Neural progenitor cell (in vitro differentiated cells): Measurements from ENCODE around the genes NGFR, SLC35B1 and XYLT2.

DNA sequence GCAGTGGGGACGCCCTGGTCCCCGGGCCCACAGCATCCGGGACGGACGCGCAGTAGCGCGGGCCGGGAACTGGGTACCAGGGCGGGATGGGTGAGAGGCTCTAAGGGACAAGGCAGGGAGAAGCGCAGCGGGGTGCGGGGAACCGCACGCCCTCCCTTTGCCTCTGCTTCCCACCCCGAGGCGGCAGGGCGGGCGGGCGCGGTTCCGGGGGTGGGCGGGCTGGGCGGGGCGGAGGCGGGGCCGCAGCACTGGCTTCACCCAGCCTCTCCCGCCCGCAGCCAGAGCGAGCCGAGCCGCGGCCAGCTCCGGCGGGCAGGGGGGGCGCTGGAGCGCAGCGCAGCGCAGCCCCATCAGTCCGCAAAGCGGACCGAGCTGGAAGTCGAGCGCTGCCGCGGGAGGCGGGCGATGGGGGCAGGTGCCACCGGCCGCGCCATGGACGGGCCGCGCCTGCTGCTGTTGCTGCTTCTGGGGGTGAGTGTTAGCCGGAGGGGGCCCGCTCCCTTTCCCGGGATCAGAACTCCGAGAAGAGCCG lies at the start of gene NGFR:
Gene NGFR (plus strand): TSS at position 281 of the 532 bp plus-strand sequence.
- RAMPAGE, long total RNA: no peak

DNA sequence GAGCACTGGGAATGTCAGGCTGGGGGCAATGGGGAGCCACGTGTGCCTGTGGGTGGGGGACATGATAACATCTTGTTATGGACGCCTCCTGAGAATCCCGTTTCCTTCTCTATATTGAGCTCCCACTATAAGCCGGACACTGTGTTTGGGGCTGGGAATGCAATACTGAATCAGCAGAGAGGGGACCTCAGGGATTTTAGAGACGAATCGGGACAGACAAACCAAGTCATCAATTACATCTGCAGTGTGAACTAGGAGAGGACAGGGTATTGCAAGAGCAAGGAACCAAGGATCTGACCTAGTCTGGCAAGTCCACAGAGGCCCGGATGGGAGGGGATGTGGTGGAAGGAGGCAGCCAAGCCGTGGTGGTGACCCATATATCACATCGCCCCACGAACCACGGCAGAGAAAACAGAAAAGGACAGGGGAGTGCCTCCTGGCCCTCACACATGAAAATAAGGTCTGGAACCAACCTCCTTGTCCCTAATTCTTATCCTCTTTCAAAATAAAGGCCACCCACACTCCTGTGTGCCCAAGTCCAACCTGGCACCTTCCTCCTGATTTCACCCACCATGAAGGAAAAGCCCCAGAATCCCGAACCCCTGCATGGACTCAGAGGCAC lies 28.1 kb upstream of the NXPH3 start:
- RAMPAGE, long total RNA: no peak

- RAMPAGE, long total RNA: no peak
Observed at GRCh38 chr17:49699128-49699630, 8.6 kb downstream of the SLC35B1 start.

DNA sequence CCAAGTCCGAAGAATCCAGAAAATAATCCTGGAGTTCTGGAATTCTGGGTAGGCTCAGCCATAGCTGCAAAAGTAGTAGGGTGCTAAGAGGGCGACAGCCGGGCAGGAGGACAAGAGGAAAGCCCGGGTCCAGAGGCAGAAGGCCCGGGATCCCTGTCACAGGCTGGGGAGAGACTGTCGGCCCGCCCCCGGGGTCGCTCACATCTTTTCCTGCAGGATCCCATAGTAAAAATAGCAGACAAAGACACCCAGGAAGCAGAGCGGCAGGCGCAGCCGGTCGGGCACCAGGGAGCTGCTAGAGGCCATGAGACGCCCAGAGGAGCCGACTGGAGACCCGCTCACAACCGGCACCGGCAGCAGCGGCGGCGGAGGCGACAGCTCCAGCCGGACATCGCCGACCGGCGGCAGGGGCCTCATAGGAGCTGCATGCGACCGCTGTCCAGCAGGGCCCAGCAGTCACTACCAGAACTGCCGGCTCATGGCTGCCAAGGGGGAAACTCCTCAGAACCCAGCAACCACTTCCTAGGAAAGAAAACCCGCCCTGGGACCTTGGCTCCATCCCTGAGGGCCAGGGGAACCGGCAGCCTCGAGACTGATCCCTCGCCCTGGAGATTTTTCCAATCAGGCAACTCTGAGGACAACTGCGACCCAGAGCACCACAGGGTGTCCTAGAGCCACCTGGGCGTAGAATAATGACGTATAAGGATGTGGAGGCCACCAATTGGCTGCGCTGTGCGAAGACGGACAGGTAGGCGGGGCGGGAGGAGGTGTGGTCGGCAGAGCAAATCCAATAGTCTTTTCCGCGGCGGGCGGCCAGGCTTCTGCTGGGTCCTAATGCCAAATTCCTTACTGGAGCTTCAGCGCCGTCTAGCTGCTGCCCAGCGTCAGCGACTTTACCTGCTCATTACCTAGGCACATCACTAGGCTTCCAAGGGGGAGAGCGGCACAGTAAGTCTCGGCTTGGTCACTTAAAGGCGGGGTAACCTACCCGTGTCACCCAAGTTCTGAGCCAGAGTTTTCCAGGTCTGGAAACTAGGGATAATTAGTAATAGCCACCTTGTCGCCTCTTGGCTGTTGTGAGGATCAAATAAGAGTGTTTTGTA lies at the start of gene SLC35B1:
Gene SLC35B1 (minus strand): TSS at position 437 of the 1,103 bp plus-strand sequence.
- RAMPAGE, long total RNA: no peak

DNA sequence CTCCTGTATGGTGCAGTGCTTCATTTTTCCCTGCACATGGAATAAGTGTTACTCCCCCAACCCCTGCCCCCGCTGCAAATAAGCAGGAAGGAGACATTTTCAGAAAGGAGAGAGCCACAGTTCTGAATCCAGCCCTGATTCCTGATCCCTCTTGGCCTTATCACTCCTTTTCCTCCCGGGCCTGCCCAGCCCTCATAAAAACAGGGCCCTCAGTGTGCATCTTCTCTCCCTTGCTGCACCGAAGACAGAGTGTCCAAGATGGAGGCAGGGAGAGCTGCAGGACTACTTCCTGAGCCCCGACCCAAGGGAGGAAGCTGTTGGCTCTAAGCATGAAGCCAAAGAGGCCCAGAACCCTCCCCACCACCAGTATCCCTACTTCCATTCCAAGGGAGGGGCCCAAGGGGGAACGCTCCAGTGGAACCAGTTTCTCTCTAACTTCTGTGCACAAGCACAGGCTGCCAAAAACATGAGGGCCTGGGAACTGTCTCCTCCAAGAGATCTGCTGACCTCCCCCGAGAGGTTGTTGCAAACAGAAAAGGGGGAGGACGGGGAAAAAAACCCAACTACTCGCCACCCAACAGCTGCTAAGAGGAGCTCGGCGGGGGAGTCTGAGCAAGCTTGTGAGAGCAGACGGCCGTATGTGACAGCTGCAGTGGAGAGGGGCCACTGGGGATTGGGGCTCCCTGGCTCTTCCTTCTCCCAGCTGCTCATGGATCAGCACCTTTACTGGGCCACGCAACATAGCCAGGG lies 15.5 kb upstream of the SLC35B1 start:
- RAMPAGE, long total RNA: no peak

GRCh38 chr17:49787337-49787795 lies 1.1 kb upstream of the KAT7 start:
- RAMPAGE, long total RNA: no peak

- RAMPAGE, long total RNA: no peak
Observed at GRCh38 chr17:49835354-49835686, 12.5 kb downstream of the TAC4 start.

DNA sequence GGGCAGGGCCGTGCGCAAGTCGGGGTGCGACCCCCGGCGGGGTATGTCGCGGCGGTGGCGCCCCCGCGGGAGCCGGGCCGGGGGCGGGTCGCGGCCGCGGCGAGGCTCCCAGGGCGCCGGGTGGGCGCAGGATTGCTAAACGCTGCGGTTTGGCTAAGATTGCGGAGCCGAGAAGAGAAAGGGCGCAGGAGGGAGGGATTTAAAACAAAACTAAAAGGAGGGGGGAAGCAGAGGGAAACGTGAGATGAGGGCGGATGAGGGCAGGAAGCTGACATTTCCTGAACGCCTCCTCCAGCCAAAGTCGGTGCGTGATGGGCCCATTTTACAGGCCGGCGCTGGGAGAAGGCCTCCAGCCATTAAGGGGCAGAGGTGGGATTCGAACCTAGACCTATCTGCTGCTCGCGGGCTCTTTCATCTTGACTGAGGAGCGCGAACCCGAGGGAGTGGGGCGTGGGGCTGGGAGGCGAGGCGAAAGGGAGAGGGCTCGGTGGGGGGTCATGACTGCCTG lies 3.5 kb upstream of the TAC4 start:
- RAMPAGE, long total RNA: no peak

GRCh38 chr17:49972449-49972803 lies 3.4 kb downstream of the DLX4 start:
- RAMPAGE, long total RNA: no peak

DNA sequence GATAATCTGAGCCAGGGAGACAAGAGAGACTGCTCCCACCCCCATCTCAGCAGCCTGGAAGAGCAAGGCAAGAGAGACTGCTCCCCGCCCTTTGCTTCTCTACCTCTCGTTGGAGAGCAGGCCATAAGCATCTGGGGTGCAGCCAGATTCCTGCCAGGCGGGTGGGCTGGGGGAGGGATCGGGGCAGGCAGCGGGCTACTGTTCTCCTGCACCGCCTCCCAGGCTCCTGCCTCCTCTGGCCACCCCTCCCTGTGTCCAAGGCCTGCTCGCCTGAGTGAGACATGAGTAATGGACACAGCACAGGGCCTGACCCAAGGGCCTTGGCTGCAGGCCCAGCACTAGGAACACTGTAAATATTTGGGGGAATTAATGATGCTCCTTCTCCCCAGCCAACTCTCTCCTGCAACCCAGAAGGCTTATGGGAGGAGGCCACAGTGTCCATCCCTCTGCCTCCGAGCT lies 18.2 kb upstream of the ITGA3 start:
- RAMPAGE, long total RNA: no peak

GRCh38 chr17:50057596-50058219 lies 1.8 kb downstream of the ITGA3 start:
- RAMPAGE, long total RNA: no peak

GRCh38 chr17:50059329-50059774 lies 3.4 kb downstream of the ITGA3 start:
- RAMPAGE, long total RNA: no peak

DNA sequence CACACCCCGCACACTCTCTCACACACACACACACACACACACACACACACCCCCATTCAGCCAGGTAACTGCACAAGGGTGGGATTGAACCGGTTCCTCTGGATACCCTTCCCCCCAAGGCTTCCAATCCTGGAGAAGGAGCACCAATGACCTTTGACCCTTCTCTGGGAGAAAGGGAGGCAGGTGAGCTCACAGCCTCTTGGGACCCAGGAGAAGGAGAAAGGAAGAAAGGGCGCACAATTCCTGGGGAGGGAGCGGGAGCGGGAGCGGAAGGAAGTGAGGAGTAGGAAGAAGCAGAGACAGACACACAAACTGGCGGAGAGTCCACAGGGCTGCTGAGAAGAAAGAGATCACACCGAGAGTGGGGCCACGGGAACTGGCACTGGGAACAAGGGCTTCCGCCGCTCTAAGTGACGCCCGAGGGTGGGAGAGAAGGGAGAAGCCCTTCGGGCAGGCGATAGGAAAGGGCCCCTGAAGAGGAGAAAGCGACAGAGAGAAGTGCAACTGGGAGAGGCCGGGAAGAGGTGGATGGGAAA lies 1.4 kb downstream of the SAMD14 start:
- RAMPAGE, long total RNA: no peak

GRCh38 chr17:50139728-50140537 lies 10.0 kb upstream of the SAMD14 start:
- RAMPAGE, long total RNA: no peak

DNA sequence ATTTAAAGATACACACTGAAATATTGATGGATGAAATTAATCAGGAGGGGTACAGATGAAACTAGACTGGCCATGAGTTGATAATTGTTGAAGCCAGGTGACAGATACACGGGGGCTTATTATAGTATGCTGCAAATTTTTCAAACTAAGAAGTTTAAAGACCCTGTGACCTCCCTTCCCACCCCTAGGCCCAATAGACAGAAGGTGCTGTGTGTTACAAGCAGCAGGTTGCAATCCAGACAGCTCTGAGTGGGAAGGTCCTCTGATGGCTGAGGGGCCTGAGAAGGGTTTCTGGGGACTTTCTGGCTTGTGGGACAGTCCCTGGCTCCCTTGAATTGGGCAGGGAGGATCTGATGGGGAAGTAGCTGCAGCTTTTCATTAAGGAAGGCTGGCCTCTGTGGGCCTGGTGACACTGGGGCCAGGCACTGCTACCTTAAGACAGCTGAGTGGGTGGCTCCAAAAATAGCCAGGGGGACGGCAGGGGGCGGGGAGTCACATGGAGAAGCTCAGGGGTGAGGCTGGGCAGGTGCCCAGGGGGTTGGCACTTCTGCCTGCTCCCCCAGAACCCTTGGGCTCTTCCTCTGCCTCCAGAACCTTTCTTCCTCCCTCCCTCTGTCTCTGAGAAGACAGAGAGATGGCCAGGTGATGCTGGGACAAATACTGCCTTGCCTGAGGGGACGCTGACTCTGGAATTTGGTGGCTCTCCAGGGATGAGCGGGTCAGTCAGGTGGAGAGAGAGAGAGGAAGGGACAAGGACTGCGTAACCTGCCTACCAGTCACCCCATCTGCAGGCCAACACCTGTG lies 2.0 kb upstream of the SGCA start:
- RAMPAGE, long total RNA: no peak

DNA sequence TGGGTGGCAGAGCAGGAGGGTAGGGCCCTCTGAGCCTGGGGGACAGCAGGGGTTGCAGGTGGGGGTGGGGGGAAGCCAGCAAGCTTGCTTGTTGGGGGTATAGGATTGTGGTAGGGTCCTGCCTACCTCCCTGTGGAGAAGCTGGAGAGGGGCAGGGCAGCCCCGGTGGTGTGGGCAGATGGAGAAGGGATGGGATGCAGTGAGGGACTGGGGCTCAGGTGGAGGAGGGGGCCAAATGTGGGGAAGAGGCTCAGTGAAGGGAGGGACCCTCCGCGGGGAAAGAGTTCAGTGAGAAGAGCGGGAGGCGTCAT lies 17.2 kb upstream of the TMEM92 start:
- RAMPAGE, long total RNA: no peak

DNA sequence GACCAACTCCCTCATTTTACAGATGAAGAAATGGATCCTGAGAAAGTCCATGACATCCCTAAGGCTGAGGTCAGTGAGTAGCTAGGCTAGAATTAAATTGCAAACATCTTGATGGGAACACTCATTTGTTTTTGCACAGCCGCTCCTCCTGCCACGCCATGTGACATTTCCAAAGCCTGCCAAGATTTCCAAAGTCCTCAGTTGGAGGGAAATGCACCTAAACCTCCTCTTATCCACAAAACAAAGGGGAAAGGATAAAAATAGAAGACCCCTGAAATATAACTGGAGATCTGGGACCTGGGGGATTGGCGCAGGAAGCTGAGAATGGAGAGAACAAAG lies 15.0 kb downstream of the TMEM92 start:
- RAMPAGE, long total RNA: no peak

DNA sequence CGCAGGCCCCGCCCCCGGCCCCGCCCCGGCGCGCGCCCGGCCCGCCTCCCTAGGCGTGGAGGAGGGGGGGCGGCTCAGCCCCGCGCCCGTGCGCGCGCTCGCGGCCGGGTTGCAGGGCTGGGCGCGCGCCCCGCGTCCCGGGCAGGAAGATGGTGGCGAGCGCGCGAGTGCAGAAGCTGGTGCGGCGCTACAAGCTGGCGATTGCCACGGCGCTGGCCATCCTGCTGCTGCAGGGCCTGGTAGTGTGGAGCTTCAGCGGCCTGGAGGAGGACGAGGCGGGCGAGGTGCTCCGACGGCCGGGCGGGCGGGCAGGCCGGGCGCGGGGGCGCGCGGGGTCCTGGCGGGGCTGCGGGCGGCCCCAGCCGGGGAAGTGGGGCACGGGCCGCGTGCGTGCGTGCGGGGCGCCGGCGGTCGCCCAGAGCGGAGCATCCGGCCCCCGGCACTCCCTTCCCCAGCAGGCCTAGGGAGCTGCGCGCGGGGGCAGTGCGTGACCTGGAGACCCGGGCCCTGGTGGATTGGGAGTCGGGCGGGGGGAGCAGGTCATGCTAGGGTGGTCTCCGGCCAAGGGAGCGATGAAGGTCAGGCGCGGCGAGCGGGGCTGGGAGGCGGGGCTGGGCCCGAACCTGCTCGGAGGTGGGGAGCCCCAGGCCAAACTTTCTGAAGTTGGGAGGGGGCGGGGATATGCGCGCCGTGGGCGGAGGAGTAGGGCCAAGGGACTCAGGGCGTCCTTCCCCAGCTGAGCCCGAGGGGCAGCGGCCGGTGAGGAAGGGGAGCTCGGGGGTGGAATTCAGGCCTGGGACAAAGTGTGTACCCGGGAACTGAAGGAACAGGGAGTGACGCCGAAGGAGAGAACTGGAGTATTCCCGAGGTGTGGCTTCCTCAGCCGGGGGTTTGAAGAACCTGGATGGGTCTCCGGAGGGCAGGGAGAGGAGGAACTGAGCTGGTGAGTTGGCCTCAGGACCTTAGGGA lies at the start of gene XYLT2:
Gene XYLT2 (plus strand): TSS at position 135 of the 969 bp plus-strand sequence.
- RAMPAGE, long total RNA: no peak

- RAMPAGE, long total RNA: no peak
Observed at GRCh38 chr17:50364370-50365224, 8.4 kb downstream of the MRPL27 start.

GRCh38 chr17:50431074-50431639 lies 5.1 kb downstream of the ACSF2 start:
- RAMPAGE, long total RNA: no peak